Renal cortical epithelial cell (primary cell): ENCODE data around the genes NT5C2, INA and NEURL1.

DNA sequence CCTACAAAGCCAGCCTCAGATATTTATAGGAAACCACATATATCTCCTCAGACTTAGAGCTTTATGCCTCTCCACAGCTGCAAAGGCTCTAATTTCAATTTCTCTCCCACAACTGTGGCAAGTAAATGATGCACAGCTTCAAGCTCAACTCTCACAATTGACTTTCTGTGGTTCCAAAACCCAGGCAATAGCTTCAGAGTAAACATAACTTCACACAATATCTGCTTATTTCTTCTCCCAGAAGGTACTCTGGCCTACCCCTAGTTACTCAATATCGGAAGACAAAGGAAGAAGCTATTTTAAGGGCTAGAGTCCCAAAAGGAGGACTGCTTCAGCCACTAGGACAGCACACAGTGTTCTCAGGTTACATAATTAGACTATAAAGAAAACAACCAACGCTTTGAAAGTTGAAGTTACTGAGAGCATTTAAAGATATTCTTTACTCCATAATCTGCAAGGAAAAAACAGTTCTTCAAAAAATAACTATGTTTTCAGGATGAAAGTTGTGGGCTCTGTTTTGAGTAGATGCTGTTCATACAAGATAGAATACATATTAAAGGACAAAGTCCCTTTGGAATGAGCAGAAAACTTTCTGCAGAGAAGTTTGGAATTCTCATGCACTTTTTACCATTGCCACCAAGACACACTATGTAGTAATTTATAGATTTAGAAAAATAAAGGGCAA lies 81.9 kb downstream of the NT5C2 start:
- RRBS, result no CpG with 5 or more reads among the region's 2 CpGs

DNA sequence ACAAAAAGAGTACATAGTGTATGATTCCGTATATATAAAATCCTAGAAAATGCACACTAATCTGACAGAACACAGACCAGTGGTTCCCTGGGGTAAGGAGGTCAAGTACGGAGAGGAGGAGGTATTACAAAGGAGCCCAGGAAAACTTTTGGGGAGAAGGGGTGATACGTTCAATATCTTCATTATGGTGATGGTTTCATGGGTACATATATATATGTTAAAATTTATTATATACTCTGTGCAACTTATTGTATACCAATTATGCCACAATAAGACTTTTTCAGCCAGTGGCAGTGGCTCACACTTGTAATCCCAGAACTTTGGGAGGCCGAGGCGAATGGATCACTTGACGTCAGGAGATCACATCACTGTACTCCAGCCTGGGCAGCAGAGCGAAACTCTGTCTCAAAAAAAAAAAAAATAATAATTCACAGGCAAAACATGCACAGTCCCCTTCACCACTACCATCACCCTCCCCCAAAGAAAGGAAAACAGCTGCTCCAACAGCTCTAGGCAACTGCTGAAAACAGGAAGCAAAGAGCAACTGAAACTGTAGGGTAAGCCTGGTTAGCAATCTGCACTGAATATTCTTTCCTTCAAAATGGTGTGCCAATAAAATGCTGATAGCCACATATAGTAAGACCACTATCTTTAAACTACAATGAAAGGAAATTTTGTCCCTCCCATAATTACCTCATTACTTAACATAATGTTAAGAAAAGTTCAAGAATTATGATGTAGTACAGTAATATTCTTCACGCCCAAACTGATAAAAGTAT lies 12.0 kb downstream of the NT5C2 start:
- RRBS, result no CpG with 5 or more reads among the region's 8 CpGs

- RRBS, result 3% methylated on average over 13 of the region's 96 CpGs
Observed at GRCh38 chr10:103192777-103193527, at the start of gene NT5C2. Gene NT5C2 (minus strand): TSS chr10:103193272.

GRCh38 chr10:103204680-103205310 lies 11.7 kb upstream of the NT5C2 start:
- RRBS, result no CpG with 5 or more reads among the region's 4 CpGs

- RRBS, result 3% methylated on average over 30 of the region's 54 CpGs
Observed at GRCh38 chr10:103276543-103277261, at the start of gene INA. Gene INA (plus strand): TSS chr10:103277138.

- RRBS, result no CpG with 5 or more reads among the region's 6 CpGs
Observed at GRCh38 chr10:103287943-103288596, 11.1 kb downstream of the INA start.

- RRBS, result 3% methylated on average over 37 of the region's 99 CpGs
Observed at GRCh38 chr10:103493361-103494145, at the start of gene NEURL1. Gene NEURL1 (plus strand): TSS chr10:103493705.

- RRBS, result 4% methylated on average over 7 of the region's 15 CpGs
Observed at GRCh38 chr10:103578606-103579262, 85.2 kb downstream of the NEURL1 start.

DNA sequence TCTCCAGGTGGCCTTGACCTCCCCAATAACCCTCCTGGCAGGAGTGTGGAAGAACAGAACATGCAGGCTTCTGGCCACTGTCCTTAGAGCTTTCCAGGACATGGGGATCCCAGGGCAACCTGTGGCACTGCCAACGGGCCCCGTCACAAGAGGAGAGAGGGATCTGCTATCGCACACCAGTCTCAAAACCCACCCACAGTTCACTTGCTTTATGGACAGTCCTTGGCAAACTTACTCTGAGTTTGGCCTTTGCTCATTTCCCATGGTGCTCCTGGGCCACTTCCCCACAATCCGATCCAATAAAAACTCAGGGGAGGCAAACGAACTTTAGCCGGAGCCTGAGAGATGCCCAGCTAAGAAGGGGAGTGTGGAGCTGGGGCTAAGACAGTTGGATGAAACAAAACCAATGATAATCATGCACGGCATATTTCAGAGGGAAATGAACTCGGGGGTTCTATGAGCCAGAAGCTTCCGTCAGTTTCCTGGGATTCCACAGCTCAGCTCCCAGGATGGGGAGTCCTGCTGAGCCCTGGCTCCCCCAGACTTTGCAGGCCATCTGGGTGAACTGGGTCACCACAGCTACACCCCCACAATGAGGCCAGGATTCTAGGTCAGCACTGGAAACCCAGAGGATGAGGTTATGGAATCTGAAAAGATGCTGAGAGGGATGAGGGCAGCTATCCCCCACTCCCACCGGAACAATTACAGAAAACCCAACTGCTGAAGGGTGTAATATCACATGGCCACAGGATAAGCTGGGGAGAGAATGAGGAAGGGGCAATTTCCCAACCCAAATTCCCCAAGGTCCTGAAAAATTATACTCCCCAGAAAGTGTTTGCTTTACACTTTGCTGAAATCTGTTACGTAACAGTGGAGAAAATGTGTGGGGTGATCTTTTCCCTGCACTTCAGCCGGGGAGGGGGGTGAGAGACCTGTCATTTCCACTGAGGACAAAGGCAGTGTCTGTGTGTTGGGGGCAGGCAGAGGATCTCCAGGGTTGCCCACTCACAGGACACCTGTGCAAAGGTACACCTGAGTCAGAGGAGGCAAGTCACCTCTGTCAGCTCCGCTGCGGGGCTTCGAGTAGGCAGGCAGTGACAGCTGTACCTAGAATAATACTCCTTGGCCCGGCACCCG lies 158.7 kb downstream of the NEURL1 start:
- RRBS, result no CpG with 5 or more reads among the region's 17 CpGs

DNA sequence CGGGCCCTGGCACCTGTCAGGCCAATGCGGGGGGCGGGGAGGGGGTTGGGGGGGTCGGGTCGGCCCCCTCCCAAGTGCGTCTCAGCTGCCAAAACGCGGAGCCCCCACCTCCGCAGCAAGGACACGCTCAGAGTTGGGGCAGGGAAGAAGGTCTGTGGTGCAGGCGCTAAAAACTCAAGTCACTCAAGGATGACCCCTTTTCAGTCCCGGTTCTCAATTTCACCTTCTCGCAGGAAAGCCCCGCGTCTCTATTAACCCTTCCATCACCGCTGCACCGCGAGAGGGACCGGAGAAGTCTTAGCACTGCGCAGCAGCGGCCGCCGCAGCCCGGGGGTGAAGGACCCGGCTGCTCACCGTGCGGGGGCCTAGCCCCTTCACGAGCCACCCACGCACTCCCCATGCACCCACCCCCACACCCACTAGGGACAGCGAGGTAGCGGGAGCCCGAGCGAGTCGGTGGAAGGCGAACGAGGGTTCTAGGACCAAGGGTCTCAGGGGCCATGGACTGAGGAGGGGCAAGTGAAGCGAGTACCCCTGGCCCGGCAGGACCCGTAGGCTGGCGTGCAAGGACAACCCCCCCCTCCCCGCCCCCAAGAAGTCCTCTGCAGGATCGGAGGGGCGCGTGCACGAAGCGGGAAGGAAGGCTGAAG lies 162.9 kb downstream of the SH3PXD2A start:
- RRBS, result 4% methylated on average over 12 of the region's 46 CpGs

GRCh38 chr10:103693003-103693897 lies 162.1 kb downstream of the SH3PXD2A start:
- RRBS, result 1% methylated on average over 33 of the region's 66 CpGs

DNA sequence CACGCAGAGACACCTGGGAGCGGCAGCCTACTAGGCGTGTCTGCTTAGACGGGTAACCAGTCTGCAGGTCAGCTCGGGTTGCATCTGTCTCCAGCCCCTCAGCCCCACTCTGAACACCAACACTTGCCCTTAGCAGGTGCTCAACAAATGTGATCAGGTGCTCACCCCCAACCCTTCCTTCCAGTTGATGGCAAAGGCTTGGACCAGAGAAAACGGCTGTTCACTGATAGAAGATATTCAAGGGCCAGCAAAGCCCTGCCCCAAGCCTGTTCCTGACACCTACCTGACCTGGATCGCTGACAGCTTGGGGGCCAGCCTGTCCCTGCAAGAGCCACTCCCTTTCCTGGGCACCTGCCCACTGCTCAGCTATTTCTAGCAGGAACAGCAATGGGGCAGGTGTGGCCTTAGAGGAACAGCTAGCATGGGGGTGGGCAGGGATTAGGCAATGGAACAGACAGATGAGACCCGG lies 70.5 kb downstream of the SH3PXD2A start:
- RRBS, result 58% methylated on average over 1 of the region's 8 CpGs

- RRBS, result 69% methylated on average over 5 of the region's 14 CpGs
Observed at GRCh38 chr10:103840309-103840879, 15.0 kb downstream of the SH3PXD2A start.

- RRBS, result no CpG with 5 or more reads among the region's 6 CpGs
Observed at GRCh38 chr10:104049196-104049981, 36.3 kb downstream of the COL17A1 start.

DNA sequence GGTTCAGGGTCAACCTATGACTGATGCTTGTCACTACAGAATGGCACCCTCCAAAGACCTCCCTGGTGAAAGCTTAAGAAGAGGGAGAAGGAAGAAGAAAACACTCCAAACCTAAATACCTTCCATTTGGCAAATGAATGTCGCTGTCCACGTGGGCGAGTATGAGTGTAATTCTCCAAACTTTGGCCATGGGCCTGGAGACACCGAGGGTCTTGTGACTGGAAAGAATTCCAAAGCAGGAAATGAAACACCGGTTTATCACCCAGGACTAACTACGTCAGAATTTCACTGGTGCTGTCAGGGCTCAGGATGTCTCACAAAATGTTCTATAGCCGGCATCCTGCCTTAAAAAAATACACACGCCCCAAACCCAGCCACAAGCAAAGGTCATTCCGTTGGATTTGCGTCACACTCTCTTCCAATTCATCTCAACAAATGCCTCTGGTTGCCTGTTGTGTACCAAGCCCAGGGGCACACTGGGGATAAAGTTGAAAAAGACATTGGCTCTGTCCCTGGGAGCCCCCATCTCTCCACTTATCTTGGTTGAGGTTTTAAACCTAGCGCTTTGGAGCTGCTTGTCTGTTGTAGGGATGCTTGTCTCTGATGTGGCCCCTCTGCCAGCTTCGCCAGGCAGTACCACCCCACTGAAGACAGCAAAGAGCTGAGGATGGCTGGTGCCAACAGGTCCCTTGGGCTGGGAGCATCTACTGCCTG lies 31.1 kb downstream of the GSTO2 start:
- RRBS, result 44% methylated on average over 3 of the region's 12 CpGs

GRCh38 chr10:104321631-104322309 lies 16.5 kb downstream of the ITPRIP start:
- RRBS, result no CpG with 5 or more reads among the region's 9 CpGs

- RRBS, result 0% methylated on average over 1 of the region's 55 CpGs
Observed at GRCh38 chr10:104337457-104338269, 602 bp downstream of the ITPRIP start.

DNA sequence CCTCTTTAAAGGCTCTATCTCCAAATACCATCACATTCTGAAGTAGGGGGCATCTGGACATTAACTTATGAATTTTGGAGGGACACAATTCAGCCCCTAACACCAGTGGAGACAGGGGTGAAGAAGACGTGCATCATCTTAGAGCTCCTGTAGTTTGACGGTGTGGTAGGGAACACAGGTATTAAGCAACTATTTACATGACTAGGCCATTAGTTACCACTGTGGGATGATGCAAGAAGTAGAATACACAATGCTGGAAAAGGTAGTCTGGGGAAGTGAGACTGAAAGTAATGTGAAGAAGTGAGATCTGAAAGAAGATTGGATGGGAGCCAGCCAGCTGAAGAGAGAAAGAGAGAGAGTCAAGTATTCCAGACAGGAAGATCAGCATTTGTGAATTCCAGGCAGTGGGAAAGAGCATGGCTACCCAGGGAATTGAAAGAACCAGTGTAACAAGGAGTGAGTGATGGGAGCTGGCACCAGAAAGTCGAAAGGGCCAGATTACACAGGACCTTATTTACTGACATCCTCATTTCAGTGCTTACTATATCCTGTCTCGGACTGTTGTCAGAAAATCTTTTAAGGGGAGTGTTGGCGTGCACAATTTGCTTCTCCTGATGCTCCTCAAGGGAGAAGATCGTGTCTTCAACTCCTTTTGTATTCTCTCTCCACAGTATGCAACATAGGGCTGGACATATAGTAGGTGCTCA lies 4.0 kb upstream of the CFAP58 start:
- RRBS, result no CpG with 5 or more reads among the region's 6 CpGs

DNA sequence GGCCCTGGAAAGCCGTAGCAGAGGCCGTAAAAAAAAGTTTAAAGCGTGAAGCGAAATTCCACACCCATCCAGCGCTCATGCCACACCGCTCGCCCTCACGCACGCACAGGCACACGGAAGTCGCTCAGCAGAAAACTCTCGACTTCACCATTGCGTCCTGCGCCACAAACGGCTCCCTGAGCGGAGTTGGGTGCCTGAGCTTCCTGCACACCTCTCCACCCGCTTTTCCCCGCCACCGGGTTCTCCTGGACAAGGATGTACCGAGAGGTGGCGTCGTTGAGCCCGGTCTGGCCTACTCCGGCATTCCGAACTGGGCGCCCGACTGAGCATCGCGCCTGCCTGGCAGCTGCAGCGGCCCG lies 1.5 kb downstream of the SORCS3 start:
- RRBS, result 3% methylated on average over 13 of the region's 31 CpGs

DNA sequence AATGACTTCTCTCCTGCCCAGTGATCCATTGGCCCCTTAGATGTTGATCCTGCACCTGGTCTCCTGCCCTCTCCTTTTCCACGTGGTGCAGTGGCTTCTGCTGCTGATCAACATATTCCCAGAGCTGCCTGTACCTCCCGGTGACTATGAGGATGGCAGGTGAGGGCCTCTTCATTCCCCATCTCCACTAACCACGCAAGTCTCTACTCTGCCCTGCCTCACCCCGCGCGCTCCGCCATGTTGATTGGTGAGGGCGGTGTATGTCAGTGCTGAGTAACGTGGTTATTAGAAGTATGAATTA lies 138.5 kb downstream of the SORCS3 start:
- RRBS, result no CpG with 5 or more reads among the region's 9 CpGs